A172 (cell line): ENCODE measurements around a stretch of chr6.

- RAMPAGE, long total RNA = no peak
Measured at GRCh38 chr6:15148140-15148814, 97.6 kb upstream of the JARID2 start.

GRCh38 chr6:15253575-15254746 is 8.1 kb downstream of the JARID2 start:
- RAMPAGE, long total RNA = no peak

DNA sequence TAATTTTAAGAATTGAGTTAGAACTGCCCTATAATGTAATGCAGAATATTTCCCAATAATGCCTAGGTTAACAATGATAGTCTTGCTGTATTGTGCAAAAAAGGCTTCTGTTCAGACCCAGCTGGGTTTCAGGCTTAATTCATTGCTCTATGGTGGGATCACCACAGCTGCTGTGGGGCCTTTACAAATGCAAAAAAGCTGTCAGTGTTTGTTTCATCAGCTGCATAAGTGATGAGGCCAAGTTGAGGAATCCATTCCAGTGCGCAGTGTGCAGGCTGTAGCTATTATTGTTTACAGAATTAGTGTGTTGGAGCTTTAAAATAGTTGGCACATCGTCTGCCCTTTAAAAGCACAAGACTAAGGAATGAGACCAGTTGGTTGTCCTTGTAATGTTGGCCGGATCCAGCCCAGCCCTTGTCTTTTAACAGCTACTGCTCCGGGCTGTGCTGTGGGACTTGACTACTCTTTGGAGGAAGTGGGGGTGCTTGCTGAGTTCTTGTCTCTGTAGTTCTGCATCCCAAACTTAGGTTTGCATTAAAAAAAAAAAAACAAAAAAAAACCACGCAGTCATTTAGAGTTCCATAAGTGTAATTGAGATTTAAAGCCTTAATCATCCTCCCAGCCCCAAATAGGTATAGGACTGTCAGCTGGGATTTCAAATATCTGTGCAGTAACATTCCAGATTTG is 19.1 kb downstream of the JARID2 start:
- RAMPAGE, long total RNA = no peak

- RAMPAGE, long total RNA = no peak
Measured at GRCh38 chr6:15268977-15269523, 23.2 kb downstream of the JARID2 start.

DNA sequence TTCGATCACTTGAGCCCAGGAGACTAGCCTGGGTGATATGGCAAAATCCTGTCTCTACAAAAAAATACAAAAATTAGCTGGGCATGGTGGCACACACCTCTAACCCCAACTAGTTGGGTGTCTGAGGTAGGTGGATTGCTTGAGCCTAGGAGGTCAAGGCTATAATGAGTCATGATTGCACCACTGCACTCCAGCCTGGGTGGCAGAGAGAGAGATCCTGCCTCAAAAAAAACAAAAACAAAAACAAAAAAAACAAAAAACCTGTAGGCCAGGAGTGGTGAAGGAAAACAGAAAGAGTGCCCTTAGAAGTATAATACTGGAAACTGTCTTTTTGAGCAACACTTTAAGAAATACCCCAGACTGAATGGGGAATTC is 85.2 kb downstream of the JARID2 start:
- RAMPAGE, long total RNA = no peak

- RAMPAGE, long total RNA = no peak
Measured at GRCh38 chr6:15349668-15350355, 103.9 kb downstream of the JARID2 start.

- RAMPAGE, long total RNA = no peak
Measured at GRCh38 chr6:15353893-15354573, 108.2 kb downstream of the JARID2 start.

DNA sequence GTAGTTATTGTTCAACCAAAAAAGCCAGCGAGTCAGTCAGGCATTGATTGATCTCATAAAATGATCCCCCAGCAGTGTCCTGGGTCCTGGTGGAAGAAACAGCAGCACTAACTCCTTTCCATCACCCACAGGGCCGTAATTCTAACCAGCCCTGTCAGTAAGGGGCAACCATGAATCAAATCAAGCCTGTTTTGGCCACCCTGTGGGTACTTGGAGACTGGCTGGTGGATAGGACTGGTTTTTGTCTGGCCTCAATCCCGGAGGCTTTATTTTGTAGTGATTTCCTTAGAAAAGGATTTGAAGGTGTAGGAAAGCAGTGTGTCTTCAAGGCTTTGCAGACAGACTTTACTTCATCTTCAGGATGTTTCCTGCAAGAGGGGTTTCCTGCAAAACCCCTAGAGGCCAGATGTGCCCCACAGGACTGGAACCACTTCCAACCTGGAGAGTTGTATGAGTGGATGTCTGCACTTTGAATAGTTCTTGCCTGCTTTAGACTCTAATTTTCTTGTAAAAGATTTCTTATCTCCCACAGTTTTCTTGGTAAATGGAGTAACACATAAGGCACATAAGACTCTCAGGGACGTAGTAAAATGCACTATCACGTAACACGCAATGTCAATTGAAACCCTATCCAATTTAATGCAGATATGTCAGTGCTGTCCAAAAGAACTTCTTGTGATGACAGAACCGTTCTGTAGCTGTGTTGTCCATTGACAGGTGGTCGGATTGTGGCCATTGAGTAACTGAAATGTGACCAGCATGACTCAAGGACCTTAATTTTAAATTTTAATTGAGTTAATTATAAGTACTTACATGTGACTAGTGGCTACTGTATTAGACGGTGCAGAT is 118.5 kb downstream of the JARID2 start:
- RAMPAGE, long total RNA = no peak

GRCh38 chr6:15399424-15399787 is 153.5 kb downstream of the JARID2 start:
- RAMPAGE, long total RNA = no peak

DNA sequence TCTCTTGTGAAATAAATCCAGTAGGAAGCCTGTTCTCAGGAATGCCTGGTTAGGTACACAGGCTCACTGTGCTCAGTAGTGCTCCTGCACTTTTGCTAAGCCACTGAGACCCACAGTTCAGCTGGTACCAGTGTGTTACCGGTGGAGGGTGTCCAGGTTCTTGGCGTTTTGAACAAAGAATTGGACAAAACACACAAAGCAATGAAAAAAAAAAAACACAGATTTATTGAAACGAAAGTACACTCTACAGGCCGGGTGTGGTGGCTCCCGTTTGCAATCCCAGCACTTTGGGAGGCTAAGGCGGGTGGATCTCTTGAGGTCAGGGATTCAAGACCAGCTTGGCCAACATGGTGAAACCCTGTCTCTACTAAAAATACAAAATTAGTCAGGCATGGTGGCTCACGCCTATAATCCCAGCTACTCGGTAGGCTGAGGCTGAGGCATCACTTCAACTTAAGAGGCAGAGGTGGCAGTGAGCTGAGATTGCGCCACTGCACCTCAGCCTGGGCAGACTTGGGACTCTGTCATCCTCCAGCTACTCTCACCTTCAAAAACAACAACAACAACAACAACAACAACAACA is 186.1 kb downstream of the JARID2 start:
- RAMPAGE, long total RNA = no peak

DNA sequence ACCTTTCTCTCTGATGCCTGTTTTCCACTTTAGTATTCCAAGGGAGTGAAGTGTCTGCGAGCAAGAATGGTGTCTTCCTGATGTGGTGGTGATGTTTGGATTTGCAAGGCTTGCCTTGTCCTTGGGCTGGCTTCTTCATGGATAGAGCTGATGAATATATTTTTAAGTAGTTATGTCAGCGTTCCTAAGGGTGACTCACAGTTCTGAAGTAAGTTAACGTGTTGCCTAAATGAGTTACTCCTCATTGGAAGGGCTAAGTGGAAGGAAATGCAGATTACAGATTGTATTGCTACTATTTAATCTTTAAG is 197.2 kb downstream of the JARID2 start:
- RAMPAGE, long total RNA = no peak

GRCh38 chr6:15522956-15523899 is 139.6 kb downstream of the DTNBP1 start:
- RAMPAGE, long total RNA = no peak

- RAMPAGE, long total RNA = no peak
Measured at GRCh38 chr6:15661849-15662181, 1.0 kb downstream of the DTNBP1 start.

DNA sequence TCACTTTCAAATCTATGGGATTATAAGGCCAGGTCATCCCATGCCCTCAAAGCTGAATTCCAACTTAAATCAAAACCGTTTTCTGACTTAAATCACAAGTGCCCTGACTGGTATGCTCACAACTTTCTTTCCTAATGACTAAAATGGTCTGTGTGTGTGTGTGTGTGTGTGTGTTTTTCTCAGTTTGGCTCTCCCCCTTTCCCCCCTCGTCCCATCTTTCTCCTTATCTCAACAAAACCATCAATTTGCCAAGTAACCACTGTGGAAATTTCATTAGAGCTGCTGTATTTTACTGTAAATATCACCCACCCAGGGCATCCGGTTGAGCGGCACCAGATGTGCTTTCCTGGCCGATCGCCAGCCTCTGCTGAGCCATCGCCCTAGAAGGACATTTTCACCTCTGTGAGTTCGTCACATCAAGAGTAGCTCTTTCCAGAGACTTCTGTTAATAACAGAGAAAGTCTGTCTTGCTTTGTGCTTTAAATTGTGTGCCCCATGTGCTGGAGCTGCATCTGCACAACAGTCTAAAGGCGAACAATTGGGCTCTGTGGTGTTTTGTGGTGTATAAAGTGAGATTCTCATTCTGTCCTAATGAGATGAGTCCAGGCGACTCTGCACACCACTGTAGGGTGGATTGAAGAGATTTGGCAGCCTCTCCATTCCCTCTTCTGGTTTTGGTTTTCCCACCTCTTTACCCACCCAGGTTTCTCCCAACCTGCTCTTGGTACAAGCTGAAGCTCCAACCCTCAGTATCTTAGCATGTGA is 217.2 kb upstream of the DTNBP1 start:
- RAMPAGE, long total RNA = no peak

DNA sequence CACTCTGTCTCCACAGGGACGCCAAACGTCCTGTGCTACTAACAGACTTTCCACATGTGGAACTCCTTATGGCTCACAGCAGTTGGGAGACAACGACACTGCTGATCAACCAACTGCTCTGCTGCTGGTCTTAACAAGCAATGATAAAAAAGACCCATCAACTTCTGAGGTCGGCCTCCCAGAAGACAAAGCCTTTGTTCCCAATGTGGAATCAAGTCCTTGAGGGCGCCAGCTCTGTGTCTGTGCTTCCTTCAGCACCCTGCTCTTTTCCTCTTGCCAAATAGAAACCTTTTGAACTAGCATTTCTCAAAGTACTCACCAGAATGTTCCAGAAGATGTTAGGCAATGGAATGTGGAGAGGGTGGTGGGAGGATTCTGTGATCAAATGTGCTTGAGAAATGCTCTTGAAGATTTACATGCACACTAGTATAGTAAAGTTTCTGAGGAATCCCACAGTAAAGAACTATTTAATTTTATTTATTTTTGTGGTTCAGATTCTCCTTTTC is 226.5 kb upstream of the DTNBP1 start:
- RAMPAGE, long total RNA = no peak

DNA sequence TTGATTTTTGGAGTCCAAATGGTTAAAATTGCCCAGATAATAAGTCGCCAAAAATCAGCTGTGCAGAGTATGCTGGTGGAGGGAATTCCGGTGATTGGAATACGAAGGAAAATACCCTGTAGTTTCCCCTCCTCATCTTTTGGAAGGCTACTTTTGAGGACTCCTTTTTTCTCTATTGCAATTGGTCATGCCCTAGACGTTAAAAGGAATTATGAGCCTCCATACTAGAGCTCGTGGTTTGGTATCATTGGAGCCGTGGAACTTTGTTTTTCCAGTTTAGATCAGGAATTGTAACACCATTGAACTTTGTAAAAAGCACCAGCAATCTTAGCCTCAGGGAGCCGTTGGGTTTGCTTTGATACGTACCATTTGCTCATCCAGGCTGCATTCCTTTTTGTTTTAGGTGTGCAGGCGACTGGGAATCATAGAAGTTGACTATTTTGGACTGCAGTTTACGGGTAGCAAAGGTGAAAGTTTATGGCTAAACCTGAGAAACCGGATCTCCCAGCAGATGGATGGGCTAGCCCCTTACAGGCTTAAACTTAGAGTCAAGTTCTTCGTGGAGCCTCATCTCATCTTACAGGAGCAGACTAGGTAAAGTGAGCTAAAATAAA is 1.4 kb downstream of the MYLIP start:
- RAMPAGE, long total RNA = no peak

- RAMPAGE, long total RNA = no peak
Measured at GRCh38 chr6:16139872-16140346, 11.0 kb downstream of the MYLIP start.

DNA sequence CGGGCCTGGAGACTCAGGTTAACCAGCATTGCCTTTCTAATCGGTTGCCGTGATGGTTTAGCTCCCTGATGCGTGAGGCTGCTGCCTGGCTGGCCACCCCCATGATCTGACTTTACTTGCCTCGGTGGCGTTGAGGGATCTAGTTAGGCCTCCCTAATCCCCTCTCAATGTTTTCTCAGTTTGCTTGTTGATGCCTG is 2.4 kb downstream of the GMPR start:
- RAMPAGE, long total RNA = no peak

DNA sequence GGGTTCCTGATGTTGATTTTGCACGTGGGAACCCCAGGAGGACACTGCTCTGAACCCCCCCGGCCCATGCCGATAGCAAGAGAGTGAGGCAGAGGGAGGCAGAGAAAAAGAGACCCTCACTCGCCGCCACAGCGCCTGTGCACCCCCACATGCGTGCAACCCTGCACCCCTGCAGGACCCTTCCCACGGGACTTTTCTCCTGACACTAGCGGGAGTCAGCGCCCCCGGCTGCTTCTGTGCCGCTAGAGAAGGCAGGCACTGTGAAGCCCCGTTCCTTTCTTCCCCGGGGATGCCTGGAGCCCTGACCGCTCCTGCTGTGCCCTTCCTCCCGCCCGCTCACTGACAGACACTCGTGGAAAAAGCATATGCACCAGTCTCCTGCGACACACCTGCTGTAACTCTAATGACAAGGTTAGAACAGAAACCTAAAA is 67.4 kb downstream of the GMPR start:
- RAMPAGE, long total RNA = no peak

GRCh38 chr6:16306372-16306808 is 68.0 kb downstream of the GMPR start:
- RAMPAGE, long total RNA = no peak